NCI-H460 (cell line): ENCODE measurements around a stretch of chr13.

DNA sequence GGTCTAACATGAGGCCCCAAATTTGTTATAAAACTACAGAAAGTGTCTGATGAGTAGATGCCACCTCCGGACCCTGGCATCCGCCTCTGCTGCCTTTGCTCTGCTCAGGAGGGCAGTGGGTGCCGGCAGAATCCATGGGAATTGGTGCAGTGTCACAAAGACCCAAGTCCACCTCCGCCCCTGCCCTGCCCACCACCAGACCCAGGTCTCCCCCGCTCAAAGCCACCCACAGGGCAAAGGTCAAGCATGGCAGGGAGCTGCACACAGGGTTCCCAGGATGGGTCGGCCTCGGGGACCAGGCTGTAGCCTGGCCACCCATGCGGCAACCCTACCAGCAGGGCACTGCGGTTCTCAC lies 11.4 kb downstream of the GAS6 start:
RAMPAGE:
- cytosol, long total RNA, result no peak
- long total RNA, result no peak
- nucleus, long total RNA, result no peak

DNA sequence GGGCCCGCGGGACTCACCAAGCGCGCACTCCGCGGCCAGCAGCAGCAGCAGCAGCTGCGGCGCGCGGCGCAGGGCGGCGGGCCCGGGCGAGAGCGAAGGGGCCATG lies 207 bp downstream of the GAS6 start:
RAMPAGE:
- cytosol, long total RNA, result no peak
- long total RNA, result no peak
- nucleus, long total RNA, result no peak

GRCh38 chr13:113976600-113977176 lies 2.8 kb upstream of the C13orf46 start:
RAMPAGE:
- cytosol, long total RNA, result no peak
- long total RNA, result no peak
- nucleus, long total RNA, result no peak

DNA sequence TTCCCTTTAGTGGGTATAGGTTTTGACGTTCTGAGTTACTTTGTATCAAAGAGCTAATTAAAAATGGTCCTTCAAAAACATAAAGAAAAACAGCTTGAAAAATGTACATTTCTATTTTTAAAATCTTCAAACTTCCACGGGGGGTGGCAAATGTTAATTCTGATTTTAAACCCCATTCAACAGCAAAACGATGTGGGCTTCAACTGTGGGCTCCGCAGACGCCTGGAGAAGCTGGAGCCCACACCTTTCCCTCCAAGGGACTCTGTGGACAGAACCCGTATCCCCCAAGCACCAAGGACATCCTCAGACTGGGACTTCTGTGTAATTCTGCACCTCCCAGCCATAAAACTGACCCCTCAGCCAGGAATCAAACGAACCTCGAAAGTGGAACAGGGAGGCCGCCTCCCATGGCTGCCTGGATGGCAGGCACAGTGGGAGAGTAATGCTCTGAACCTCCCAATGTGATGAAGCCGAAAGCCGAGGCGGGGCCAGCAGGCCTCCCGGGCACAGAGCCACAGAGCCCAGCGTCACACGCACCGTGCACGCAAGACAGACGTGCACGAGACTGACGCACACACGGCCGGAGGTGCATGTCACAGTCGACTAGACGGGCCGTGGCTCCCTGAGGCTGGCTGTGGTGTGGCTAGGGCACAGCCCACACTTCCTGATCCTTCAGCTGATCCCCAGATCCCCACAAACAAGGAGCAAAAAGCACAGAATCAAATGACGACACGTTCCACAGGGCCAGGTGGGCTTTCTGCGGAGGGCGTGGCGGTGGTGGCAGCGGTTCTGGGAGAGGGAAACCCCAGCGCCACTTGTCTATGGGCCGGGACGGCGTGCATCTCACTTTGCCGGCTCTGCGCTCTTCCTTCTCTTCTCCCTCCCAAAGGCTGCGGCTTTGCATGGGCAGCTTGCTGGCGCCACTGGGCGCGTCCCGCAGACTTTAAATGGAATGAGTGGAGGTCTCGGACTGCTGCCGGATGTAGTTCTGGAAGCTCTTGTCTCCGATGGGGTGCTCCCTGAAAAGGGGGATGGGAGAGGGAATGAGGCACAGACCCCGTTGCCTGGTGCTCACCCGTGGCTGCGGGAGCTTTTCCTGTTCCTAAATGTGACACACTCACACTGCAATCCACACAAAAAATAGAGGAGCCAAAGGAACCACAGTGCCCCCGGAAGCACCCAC lies 4.9 kb upstream of the C13orf46 start:
RAMPAGE:
- cytosol, long total RNA, result no peak
- long total RNA, result no peak
- nucleus, long total RNA, result no peak

DNA sequence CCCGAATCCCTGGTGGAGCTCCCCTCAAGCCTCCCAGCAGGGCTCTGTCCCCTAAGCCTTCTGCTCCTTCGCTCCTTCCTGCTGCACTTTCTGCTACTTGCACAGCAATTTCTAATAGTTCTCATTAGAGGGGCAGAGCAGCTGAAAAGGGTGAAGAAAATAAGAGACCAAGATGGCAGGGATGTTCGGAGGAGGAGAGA lies 43.5 kb downstream of the RASA3 start:
RAMPAGE:
- cytosol, long total RNA, result no peak
- long total RNA, result no peak
- nucleus, long total RNA, result no peak

GRCh38 chr13:114107182-114108008 lies 25.0 kb downstream of the RASA3 start:
RAMPAGE:
- cytosol, long total RNA, result no peak
- long total RNA, result no peak
- nucleus, long total RNA, result no peak

DNA sequence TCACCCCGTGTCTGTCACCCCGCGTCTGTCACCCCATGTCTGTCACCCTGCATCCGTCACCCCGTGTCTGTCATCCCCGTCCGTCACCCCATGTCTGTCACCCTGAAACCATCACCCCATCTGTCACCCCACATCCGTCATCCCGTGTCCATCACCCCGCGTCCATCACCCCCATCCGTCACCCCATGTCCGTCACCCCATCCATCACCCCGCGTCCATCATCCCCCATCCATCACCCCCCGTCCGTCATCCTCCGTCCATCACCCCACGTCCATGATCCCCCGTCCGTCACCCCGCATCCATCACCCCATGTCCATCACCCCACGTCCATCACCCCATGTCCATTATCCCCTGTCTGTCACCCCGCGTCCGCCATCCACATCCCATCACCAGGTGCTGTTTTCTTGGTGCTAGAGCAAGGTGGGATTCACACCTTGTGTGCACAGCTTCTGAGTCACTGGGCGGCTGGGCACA lies 24.2 kb downstream of the RASA3 start:
RAMPAGE:
- cytosol, long total RNA, result no peak
- long total RNA, result no peak
- nucleus, long total RNA, result no peak

DNA sequence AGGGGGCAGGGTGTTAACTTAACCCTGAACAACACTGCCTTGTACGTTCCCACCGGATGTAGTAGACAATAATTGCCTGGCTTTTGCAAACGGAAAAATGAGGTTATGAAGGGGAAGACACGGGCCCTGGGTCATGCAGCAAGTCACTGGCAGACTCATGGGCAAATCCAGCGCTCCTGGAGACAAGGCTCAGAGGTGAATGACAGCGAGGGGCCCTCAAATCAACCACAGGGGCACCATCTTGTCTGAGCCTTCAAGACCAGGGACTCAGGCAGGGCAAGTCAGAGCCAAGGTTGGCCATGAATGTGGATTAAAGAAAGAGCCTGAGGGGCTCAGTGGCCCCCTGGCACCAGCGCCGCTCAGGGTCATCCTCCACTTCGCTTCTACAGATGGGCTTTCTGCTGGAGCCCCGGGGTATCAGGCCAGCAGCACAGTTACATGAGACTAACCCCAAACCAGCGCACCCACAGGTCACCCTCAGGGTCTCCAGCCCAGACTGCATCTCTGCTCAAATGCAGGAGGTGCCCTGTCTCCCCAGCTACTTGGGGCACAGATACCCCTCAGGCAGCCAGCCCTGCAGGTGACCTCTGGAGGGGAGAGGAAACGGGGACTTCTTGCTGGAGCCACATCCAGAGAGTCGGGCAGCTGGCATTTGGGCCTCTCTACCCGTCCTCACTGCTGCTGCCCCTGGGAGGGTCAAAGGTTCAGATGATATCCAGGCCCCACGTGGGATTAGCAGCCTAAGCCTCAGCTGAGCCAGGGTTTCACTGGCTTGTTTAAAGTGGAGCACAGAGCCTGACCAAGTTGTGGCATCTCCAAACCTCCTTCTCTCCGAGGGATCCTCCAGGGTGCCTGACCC lies 2.5 kb downstream of the RASA3 start:
RAMPAGE:
- cytosol, long total RNA, result no peak
- long total RNA, result no peak
- nucleus, long total RNA, result no peak

DNA sequence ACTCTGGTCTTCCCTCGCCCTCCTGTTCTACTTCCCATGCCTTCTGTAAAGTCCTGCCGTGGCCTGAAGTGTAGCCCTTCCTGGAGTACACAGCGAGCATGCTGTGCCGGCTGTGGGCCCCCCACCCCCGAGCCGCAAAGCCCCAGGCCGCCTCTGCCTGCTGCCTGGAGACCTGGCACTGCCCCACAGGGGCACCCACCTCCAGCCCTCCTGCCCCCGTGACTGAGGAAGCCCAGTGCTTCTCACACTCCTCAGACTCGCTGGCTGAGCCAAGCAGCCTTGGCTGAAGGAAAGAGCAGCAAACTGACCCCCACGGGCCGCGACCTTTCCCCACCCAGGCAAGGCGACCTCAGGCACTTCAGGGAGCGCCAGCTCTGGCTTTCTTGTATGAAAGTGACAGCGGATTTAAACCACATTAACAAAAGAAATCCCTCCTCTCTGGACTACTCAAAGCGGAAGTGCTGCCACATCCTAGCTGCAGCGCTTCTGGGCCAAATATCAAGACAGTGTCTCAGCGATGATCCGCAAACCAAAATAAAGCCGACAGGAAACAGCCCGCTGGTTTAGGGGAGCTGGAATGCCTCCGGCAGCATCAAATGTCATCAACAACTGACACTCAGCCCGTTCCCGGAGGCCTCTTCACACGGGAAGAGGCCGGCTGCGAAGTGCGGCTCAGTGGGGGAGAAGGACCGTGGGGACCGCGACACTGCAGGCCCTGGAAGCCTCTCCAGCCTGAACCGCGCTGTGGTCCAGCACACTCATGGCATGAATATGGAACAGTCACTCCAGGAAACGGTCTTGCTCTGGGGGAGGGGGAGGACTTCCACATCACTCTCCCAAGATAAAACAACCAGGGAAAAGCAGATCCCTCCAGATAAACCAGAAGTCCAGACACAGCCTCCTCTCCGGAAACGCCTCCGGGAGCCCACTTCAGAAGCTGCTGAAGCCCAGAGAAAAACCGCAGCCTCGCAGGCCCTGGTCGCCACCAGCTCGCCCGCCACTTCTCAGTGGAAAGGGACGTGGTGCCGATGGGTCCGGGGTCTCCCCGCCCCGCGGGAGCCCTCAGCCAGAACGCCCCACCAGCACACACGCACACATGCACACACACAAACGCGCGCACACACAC lies 1.4 kb downstream of the RASA3 start:
RAMPAGE:
- cytosol, long total RNA, result no peak
- long total RNA, result no peak
- nucleus, long total RNA, result no peak

DNA sequence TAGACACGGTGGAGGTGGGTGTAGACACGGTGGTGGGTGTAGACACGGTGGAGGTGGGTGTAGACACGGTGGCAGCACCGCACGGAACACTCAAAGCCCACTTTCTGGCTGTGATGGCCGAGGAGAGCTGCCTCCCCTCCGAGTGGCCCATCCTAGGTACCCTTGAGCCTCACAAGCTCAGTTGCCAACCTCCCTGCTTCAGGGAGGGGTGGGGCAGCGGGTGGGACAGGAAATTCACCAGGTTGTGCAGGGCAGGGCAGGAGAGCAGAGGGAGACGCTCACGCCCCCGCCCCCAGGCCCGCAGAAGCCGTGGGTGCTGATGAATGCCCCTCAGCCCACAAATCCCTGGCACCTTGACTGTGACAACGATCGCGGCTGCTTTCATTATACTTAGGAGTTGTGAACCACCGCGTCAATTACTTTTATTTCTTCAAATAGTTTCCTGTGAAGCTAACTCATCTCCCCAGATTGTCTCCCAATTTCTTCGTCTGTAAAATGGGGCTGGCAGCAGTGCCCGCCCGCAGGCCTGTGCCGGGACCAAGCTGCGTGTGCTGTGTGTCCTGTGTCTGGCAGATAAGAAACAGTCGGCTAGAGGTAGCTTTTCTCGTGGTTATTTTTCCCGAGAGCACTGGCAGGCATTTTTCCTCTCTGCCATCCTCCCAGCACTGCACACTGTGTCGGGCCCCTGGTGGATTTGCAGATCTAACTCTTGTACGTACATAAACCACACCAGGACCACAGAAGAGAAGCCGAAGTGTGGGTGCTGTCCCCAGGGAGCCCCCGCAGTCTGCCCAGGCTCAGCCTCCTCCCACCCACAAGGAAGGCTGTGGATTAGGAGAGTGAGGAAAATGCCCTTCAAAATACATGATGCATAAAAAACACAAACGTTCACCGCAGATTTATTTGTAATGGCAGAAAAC lies 7.9 kb upstream of the RASA3 start:
RAMPAGE:
- cytosol, long total RNA, result no peak
- long total RNA, result no peak
- nucleus, long total RNA, result no peak

DNA sequence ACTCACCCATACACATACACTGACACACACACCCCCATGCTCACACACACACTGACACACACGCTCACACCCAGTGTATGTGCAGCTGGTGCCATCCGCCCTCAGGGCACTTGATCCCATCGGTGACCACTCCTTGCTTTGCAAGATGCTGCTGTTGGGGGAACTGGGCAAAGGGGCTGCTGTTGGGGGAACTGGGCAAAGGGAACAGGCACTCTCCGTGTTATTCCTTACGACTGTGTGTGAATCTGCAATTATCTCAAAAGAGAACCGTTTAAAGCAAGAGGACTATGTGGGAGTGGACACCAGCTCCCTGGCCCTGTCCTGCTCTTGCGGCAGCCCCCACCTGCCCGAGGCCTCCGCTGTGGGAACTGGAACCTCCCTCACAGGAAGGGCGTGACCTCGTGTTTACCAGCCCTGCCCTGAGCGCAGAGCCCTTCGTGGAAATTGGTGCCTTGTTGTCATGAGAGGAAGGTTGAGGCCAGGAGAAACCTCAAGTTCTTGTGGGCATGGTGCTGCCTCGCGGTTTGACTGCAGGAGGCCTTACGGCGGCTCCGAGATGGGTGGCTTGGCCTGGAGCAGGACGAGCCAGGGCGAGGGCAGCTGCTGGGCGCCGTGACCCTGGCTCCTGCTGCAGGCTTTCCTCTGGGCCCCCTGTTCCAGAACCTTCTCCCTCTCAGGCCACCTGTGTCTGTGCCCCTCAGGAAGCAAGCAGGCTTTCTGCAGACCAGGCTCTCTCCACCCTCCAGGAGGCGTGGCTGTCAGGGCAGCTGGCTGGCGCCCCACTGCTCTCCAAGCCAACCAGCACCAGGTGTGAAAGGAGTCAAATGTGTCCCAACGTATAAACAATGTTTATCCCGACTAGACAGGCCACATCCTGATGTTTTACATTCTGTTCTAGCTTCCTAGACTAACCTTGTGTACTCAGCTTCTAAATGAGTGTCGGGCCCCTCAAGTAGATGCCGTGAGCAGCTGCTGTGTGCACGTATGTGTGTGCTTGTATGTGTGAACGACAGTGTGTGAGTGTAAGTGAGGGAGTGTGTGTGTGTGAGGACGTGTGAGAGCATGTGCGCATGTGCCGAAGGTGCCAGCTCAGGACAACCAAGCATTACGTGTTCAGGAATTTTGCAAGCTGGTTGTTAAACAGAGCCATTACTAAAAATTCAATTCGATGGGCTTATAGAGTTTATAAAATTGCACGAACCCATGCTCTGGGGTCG lies 10.3 kb upstream of the RASA3 start:
RAMPAGE:
- cytosol, long total RNA, result no peak
- long total RNA, result no peak
- nucleus, long total RNA, result no peak

DNA sequence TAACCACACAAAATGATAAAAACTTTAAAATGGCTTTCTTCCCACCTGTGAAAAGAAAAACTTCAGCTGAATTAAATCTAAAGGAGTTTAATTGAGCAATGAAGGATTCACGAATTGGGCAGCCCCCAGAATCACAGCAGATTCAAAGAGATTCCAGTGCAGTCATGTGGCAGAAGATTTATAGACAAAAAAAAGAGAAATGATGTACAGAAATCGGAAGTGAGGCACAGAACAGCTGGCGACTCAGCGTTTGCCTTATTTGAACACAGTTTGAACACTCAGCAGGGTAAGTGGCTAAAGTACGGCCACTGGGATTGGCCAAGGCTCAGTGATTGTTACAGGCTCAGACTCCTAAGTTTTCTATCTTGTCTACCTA lies 11.7 kb upstream of the CFAP97D2 start:
RAMPAGE:
- cytosol, long total RNA, result no peak
- long total RNA, result no peak
- nucleus, long total RNA, result no peak

RAMPAGE:
- cytosol, long total RNA, result no peak
- long total RNA, result no peak
- nucleus, long total RNA, result no peak
These were observed 4.5 kb upstream of the CDC16 start for GRCh38 chr13:114230144-114230554.

DNA sequence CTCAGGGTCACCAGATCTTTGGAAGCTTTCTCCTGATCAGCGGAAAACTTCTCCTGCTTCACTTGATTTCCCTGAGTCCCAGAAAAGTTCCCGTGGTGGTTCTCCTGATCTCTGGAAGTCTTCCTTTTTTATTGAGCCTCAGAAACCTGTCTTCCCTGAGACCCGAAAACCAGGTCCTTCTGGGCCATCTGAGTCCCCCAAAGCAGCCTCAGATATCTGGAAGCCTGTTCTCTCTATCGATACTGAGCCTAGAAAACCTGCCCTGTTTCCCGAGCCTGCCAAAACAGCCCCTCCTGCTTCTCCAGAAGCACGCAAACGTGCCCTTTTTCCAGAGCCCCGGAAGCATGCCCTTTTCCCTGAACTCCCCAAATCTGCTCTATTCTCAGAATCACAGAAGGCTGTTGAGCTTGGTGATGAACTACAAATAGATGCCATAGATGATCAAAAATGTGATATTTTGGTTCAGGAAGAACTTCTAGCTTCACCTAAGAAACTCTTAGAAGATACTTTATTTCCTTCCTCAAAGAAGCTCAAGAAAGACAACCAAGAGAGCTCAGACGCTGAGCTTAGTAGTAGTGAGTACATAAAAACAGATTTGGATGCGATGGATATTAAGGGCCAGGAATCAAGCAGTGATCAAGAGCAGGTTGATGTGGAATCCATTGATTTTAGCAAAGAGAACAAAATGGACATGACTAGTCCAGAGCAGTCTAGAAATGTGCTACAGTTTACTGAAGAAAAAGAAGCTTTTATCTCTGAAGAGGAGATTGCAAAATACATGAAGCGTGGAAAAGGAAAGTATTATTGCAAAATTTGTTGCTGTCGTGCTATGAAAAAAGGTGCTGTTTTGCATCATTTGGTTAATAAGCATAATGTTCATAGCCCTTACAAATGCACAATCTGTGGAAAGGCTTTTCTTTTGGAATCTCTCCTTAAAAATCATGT lies 11.1 kb downstream of the CHAMP1 start:
RAMPAGE:
- cytosol, long total RNA, result no peak
- long total RNA, result no peak
- nucleus, long total RNA, result no peak